Fibroblast of the aortic adventitia (primary cell): ENCODE measurements around a stretch of chr2.

DNA sequence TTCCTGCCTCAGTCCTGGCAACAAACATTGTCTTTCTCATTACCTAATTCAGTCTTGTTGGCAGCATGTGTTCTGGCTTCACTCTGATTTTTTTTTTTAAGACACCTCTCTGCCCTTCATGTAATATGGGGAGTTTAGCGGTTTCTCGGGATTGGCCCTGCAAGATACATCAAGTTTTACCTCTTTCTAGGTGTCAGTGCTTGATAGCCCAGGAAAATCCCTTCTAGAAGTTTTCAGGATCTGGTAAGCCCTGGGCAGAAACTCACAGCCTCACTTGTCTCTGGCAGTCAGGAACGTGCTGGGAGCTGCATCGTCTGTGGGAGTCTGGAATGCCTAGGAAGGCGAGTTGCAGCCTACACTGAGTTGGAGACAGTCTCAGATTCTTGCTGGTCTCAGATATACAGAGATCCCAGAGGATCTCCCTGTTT, 104.3 kb upstream of the CDC42EP3 start:
- CAGE, long polyA plus RNA, result no peak

GRCh38 chr2:37875128-37876046, 49.7 kb upstream of the RMDN2 start:
- CAGE, long polyA plus RNA, result no peak

GRCh38 chr2:37919530-37920275, 5.4 kb upstream of the RMDN2 start:
- CAGE, long polyA plus RNA, result no peak

DNA sequence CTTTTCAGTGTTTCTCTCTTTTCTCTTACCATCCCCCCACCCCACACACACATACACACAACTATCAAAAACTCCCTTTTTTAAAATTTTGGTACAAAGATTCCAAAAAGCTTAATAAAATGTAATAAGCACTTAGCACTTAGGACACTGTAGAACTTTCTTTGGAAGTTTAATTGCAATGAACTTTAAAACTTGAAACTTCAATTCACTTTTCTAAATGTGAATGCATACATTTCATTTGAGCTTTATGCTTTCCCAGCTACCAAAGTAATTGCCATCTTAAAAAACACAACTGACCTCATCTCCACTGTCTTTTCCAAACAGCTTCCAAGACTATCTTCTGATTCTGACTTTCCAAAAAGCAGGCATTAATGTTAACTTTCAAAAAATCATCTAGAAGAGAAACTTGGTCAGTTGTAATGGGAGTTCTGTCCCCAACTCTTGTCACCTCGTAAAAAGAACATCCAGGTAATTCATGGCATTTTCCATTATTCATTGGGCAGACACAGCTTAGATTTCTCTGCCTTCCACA, 7.0 kb downstream of the CYP1B1 start:
- CAGE, long polyA plus RNA, result no peak

DNA sequence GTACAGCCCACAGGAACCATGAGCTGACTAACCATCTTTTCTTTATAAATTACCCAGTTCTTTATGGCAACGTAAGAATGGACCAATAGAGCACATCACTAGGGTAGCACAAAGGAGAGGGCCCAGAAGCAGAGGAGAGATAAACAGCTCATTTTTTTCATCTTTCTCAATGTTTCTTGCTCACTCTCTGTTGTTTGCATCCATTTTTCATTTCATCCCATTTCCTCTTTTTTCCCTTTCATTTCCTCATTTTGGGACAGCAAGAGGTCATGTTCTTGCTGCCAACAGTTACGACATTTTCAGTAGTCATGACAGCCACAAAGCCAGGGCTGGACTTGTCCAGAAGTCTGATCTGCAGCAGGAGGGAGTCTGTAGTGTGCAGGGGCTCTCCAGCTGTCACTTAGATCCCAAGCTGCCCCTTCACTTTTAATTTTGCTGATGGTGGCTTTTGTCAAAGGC, 52.7 kb upstream of the CYP1B1 start:
- CAGE, long polyA plus RNA, result no peak

DNA sequence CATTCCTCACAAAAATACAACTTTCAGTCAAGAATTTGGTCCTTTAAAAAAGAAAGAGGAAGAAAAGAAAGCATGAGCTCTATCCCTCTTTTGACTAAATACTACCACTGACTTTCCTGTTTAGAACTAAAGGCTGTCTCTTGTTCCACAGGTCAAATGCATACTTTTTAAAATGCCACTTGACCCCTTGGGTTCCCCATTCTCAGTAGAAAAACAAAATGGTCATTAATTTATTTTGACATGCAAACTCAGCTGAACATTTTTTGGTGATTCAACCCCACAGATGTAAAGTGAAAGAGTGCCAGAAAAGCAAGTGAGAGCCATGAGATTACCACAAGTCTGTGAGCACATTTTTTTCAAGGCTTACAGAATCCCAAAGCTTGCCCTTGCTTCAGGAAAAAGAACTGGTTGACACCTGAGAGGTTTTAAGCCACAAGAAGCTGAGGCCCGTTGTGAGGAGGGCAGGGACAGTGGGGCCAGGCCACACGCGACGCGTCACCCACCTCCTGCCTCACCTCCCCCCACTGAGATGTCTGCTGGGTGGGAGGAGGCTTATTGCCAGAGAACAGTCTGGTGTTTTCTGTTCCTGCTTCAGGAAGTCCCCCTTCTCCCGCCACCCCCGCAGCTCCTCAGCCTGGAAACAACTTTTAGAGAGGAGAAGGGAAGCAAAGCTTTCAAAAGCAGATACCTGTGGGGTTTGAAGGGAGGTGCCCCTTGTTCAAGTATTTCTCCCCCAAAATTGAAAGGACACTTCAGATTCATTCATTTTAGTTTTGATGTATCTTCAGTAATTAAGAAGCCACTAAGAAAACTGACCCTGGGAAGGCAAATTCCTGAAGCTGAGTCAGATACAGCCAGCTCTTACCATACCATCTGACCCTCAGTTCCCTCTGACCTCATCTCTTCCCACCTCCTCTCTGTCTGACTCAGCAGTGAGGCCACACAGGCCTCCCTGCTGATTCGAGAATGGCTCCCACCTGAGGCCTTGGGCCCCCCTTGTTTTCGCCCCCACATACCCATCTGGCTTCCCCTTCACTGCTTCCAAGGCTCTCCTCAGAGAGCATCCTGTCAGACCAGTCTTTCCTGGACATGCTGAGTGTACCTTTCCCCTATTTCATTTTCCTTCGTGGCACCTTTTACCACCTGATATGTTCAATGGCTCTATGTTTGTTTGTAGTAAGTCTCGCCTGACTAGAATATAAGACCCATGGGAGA, 70.6 kb upstream of the CYP1B1 start:
- CAGE, long polyA plus RNA, result no peak

DNA sequence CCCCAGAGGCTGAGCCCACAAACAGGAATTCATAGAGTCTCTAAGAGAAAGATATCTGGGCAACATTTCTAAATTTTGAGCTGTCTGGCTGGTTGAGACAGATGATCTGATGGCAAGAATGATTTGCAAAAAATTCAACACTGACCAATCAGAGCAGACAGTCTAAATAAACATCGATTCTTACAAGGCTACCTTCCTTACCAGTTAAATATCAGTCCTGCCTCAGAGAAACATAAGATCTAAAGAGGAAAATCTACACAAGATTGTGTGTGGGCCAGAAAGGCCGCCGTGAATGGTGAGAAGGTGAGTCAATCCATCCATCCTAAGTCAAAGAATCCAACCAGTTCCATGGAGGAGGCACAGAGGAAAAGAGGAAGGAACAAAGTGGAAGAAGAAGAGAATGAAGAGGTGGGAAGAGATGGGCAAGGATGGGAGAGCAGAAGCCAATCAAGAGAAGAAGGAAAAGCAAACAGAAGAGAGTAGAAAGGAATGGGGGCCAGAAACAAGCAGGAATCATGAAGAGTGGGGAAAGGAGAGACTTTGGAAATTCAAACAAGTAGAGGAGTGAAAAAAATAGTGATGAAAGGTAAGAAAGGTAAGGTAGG, 115.1 kb upstream of the CYP1B1 start:
- CAGE, long polyA plus RNA, result no peak

DNA sequence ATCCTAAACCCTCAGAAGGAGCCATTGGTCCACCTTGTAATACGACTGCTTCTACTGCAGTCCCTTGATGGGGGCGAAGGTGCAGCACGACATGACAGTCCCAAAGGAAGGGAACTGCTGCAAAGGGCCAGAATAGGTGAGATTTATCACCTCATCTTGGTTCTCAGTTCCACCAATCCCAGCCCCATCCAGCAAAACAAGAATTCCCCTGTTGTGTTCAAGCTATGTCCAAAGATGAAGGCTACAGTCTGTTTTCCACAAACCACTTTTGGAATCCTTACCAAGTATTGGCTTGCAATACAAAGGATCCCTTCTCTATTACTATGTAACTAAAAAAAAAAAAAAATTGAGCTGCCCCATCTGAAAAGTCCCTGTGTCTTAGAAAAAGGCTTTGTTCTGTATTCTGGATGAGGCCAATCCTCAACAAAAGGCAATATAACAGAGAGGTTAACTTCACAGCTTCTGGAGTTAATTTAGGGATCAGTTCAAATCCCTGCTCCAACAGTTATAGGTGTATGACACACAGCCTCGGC, 61.0 kb upstream of the ATL2 start:
- CAGE, long polyA plus RNA, result no peak

- CAGE, long polyA plus RNA, result no peak
Observed at GRCh38 chr2:38505812-38506207, 96.9 kb downstream of the HNRNPLL start.

DNA sequence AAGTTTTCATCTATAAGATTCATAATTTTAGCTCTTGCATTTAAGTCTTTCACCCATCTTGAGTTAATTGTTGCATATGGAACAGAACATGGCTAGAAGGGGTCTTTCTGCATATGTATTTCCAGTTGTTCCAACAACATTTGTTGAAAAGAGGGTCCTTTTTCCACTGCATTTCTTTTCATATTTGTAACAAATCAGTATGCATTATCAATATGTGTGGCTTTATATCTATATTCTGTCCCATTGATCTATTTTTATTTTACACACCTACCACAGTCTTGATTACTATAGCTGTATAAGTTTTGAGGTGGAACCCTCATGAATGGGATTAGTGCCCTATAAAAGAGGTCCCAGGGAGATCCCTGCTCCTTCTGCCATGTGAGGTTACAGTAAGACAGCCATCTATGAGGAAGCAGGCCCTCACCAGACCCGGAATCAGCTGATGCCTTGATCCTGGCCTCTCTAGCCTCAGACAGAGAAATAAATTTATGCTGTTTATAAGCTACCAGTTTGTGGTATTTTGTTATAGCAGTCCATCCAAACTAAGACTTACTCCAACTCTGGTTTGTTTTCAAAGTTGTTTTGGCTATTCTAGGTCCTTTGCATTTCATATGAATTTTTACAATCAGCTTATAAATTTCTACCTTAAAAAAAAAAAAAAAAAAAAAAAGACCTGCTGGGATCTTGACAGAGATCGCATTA, 55.0 kb downstream of the HNRNPLL start:
- CAGE, long polyA plus RNA, result no peak

- CAGE, long polyA plus RNA, result no peak
Observed at GRCh38 chr2:38601883-38602529, 722 bp downstream of the HNRNPLL start.

- CAGE, long polyA plus RNA, result no peak
Observed at GRCh38 chr2:38740955-38742289, 9.7 kb downstream of the SRSF7 start.

- CAGE, long polyA plus RNA, result no peak
Observed at GRCh38 chr2:38794494-38794946, 16.5 kb downstream of the GEMIN6 start.

- CAGE, long polyA plus RNA, result no peak
Observed at GRCh38 chr2:38810525-38811012, 32.6 kb downstream of the GEMIN6 start.

DNA sequence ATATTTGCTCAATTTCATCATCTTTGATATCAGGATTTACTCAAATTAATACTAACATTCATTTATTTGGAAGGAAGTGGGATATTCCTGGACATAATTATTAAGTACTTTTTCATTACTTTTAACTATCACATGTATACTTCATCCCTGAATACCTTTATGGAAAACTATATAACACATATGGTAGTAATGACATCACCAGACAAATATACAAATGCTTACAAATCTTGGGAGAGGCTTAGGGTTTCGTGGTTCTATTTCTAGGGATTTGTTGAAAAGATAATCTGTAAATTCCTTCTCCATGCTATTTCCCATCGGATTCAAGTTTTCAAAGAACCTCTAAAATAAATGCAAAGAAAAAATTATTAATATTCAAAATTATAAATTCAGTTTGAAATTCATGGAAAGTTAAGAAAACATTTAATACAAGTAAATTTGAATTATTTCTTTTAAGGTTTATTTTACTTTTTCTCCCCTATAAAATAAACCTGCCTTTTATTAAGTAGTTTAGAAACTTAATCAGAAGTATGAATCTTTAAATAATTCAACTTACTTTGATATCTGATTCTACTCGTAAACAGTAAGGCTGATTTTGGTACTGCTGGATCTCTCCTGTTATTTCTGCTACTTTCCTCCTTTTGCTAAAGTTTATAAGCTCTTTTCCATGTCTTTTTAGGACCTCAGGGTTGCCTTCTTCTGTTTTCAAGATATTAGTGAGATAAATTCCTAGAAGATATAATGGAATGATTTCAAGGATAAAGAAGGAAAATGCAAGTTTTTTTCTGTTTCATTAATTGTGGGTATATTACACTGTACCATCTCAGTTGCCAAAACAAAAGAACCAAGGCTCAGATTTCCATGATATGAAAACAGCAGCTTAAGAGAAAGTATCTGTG, 107.3 kb downstream of the ARHGEF33 start:
- CAGE, long polyA plus RNA, result no peak

DNA sequence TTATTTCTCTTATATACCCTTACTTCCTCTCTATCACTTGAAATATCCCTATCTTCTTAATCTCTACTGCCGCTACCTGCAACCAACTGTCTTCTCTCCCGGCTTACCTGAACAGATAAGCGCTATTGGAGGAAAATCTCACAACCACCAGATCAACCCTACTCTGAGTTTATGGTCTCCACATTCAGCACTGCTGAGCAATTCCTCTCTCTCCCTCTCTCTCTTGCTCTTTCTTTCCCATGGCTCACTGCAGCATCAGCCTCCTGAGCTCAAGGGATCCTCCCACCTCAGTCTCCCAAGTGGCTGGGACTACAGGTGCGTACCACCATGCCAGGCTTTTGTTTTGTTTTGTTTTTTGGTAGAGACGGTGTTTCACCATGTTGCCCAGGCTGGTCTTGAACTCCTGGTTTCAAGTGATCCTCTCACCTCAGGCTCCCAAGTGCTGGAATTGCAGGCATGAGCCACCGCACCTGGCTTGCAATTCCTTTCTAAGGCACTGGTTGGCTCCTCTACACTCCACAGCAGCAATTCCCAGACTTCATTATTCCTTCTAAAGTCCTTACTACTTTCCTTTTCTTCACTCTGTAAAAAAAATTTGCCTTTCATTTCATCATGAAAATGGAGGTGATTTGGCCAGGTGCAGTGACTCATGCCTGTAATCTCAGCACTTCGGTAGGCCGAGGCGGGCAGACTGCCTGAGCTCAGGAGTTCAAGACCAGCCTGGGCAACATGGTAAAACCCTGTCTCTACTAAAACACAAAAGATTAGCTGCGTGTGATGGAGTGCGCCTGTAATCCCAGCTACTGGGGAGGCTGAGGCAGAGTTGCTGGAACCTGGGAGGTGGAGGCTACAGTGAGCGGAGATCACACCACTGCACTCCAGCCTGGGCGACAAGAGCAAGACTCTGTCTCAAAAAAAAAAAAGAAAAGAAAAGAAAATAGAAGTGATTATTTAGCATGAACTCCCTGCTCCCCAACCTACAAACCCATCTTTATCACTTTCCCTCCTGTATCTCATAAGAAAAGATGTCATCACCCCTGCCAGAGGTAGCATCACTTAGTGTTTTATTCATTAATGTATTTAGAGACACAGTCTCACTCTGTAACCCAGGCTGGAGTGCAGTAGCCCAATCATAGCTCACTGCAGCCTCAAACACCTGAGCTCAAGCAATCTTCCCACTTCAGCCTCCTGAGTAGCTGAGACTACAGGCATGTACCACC, 8.3 kb downstream of the SOS1 start:
- CAGE, long polyA plus RNA, result no peak

DNA sequence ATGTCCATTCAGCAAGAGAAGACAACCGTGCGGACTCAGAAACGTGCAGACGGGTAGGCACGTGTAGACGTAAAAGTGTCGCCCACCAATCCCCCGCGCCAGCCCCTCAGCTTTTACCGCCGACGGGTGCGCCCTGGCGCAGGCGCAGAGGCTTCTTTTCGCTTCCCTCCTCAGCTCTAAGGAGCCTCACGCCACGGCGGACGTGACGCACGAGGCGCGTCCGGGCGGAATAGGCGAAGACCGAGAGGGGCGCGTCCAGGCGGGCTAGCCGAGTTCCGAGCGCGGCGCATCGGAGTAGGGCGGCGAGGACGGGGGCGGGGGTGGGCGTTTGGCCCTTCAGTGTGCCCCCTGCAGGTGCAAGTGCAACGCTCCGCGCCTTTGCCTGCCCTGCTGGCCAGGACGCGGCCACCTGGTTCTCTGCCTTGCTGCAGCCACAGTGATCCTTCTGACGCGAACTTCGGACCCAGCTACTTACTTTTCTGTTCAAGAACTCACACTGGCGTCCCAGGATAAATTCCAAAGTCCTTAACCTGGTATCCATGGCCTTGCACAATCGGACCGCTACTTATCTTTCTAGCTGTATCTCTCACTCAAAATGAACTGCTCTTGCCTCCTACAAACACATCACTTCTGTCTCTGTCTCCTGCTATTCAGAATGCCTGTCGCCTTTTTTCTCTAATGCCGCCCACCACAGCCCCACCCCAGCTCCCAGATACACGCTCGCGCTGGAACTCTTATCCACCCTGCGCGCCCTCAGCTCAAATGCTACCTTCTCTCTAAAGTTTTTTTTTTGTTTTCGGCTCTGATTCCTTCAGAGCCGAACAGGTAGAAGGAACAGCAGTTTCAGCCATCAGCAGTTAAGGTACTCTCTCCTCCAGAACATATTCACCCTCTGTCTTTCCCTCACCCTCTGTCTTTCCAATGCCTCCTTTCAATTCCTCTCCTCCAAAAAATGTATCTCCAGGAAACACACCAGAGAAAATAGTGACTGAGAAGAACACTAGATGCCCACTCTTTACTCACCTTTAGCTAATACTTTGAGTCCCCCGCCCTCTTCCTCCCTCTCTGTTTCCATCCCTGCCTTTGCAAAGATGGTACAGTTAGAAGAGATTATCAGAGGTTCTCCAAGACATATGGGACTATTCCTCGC, 3.7 kb upstream of the SOS1 start:
- CAGE, long polyA plus RNA, result no peak

DNA sequence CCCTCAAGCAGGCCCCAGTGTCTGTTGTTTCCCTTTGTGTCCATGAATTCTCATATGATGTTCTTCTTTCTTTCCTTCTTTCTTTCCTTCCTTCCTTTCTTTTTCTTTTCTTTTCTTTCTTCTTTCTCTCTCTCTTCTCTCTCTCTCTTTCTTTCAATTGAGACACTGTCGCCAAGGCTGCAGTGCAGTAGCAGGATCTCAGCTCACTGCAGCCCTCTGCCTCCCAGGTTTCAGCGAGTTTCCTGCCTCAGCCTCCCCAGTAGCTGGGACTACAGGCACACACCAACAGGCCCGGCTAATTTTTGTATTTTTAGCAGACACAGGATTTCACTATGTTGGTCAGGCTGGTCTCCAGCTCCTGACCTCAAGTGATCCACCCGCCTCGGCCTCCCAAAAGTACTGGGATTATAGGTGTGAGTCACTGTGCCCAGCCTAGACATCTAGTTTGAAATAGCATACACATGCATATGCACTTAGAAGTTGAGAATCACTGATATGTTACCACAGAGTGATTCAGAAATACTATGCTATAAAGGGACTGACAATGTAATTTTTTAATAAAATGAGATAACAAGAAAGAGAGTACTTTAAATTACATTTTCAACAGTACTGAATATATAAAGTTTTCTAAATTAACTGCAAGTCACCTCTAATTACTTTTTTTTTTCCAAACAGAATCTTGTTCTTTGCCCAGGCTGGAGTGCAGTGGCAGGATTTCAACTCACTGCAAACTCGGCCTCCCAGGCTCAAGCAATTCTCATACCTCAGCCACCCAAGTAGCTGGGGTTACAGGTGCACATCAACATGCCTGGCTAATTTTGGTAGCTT, 123.5 kb downstream of the MAP4K3 start:
- CAGE, long polyA plus RNA, result no peak

- CAGE, long polyA plus RNA, result no peak
Observed at GRCh38 chr2:39530241-39530952, 93.3 kb upstream of the MAP4K3 start.

GRCh38 chr2:40371518-40372015, 80.3 kb downstream of the SLC8A1 start:
- CAGE, long polyA plus RNA, result no peak